ENCODE results near the genes NTHL1, ATP6V0C, CLDN9 and TNFRSF12A.

GRCh38 chr16:1965216-1966097, 831 bp upstream of the RPS2 start:
- PRO-cap: no peak

GRCh38 chr16:1972456-1973172, 761 bp downstream of the TBL3 start:
- PRO-cap: no peak

DNA sequence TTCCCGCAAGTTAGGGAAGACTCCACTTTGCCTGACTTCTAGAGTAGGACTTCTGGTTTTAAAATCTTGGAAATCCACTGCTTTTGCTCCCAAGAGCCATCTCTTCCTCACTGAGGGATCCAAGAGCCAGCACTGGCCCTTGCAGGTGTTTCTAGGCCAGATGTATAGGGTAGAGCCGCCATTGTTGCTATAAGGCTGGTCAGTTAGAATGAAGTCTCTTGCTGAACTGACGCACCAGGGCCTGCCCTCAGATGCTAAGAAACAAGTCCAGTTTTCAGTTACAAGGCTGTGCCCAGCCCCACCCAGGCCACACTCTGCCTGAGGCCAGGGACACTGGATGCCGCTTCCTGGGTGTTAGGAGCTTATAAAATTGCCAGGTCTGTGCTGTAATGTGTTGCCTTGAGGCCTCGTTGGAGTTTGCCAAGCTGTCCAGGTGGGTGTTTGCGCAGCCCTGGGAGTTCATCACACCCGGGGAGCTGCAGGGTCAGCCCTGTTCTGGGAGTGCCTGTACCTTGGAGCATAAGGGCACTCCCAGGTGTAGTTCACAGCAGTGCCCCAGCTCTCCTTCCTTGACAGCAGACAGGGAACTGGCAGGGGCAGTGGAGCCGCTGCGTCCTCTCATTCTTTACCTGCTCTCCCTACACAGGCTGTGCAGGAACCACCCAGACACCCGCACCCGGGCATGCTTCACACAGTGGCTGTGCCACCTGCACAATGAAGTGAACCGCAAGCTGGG, 1.4 kb downstream of the GFER start:
- PRO-cap: no peak

DNA sequence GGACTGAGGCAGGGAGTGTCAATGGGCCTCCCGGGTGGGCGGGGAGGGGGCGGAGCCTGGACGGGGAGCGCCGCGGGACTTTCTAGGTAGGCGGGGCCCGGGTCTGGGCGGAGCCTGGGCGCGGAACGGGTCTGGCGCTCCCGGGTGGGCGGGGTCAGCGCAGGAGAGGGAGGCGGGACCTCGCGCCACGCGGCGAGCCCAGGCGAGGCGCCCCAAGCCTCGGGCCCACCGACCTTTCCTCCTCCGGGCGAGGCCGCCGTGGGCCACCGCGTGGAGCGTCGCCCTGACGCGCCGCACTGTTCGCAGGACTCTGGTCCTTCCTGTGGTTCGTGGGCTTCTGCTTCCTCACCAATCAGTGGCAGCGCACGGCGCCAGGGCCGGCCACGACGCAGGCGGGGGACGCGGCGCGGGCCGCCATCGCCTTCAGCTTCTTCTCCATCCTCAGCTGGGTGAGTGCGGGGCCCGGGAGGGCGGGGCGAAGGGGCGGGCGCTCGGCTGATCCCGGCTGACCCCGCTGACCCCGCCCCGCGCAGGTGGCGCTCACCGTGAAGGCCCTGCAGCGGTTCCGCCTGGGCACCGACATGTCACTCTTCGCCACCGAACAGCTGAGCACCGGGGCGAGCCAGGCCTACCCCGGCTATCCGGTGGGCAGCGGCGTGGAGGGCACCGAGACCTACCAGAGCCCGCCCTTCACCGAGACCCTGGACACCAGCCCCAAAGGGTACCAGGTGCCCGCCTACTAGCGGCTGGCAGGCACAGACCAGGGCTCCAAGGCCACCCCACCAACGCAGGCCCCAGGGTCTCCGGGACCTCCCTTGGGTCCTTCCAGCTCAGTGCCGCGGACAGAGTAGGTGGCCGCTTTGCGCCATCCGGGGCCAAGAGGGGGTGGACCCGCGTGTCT, 2.8 kb downstream of the SYNGR3 start:
- PRO-cap: no peak

DNA sequence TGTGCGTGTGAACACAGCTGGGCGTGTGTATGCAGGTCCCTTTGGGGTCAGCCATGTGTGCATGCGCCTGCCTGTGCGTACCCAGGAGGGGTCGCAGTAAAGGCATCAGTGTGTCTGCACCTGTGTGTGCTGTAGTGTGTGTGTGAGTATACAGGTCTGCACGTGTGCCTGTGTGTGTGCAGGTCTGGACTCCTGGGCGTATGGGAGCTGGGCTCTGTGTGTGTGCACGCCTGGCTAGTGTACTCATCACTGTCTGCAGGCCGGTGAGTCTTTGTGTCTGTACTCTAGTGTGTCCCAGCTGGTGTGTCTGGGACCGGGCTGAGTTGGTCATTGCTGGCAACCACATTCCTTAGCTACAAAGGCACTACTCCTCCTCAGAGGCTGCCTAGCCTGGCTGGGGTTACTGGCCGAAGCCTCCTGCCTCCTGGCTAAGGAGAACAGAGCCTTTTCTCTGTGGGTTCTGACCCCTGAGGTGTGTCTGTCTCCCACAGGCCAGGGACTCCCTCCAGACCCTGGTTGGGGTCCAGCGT, 933 bp downstream of the NHERF2 start:
- PRO-cap: no peak

- PRO-cap: no peak
Measured at GRCh38 chr16:2040708-2041695, 6.6 kb downstream of the NTHL1 start.

DNA sequence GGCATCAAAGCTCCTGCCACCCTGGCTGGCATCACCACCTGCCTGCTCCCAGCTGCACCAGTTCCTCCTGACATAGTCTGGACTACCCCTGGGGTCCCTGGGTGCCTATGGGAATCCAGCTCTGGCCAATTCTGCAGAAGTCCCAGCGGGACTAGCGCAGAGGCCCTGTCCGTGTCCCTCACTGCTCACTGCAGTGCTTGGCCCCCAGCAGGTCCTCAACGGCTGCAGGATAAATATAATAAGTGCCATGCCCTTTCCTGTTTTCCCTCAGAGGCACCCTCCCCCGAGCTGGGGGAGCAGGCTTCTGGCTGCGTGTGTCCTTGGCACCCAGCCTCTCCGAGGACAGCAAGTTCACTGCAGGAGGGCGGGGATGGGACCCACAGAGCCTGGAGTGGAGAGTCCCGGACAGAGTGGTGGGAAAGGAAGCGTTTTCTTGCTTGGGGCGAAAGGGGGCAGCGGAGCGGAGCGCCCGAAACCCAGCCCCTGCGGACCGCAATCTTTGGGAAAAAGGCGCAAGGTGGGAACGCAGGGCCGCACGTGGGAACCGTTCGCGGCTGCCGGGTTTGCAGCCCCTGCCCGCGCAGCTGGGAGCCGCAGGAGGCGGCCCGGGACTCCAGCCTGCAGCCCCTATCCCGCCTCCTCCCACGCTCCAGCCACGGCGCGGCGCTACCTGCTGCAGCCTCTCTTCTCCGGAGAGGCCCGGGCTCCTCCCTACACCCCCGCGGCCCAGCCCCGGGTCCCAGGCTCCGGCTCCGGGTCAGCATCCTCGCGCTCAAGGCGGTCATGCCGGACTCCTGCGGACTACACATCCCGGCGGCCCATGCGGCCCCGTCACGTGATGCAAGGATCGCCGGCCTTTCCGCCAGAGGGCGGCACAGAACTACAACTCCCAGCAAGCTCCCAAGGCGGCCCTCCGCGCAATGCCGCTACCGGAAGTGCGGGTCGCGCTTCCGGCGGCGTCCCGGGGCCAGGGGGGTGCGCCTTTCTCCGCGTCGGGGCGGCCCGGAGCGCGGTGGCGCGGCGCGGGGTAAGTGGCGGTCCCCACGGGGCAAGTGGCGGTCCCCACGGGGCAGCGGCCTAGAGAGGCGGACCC, at the start of gene NTHL1:
Gene NTHL1, minus strand, starts transcription at position 796 of the 1,093 bp plus-strand sequence.
- PRO-cap: no peak

DNA sequence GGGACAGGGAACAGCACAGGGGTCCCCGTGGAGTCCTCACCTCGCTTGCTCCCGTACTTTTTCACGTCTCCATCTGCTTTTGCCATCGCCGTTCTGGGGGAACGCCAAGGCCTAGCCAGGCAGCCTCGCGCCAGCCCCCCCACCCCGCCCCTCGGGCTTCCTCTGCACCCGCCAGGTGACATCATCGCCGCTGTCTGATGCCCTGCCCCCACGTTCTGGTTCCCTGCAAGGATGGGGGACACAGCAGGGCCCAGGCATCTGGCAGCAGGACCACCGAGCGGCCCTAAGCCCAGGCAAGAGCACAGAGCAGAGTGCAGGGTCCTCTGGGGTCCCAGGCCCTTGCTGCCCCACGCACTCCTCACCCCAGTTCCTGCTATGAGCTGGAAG, 12.3 kb downstream of the PKD1 start:
- PRO-cap: no peak

DNA sequence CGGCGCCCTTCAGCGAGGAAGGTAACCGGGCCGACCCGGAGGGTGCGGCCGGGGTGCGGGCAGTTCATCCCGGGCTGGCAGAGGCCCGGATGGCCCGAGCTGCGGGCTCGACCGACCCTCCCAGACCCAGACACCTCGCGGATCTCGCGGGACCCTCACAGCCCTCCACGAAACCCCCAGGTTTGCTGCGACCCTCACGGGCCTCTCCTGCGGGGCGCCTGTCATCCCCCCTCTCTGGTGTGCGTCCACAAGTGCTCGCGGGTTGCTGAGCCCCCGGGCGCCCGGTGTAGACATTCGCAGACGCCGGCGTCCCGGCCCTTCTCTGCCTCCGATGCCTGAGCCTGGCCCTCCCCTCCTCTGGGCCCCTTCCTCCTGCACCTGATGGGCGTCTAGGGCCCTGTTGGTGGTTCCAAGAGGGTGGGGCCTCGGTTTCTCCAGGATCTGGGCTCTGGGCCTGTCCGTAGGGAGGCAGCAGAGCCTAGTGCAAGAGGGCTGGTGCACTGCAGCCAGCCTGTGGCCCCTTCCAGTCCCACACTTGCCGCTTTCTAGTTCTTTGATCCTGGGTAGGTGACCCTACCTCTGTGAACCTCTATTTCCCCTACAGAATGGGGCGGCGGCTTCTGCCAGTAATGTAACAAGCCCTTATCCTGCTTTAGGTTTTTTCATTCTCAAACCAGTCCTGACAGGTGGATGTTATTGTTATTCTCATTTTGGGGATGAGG, 520 bp downstream of the E4F1 start:
- PRO-cap: unidirectional peak, minus-strand start at position 324 of the sequence

DNA sequence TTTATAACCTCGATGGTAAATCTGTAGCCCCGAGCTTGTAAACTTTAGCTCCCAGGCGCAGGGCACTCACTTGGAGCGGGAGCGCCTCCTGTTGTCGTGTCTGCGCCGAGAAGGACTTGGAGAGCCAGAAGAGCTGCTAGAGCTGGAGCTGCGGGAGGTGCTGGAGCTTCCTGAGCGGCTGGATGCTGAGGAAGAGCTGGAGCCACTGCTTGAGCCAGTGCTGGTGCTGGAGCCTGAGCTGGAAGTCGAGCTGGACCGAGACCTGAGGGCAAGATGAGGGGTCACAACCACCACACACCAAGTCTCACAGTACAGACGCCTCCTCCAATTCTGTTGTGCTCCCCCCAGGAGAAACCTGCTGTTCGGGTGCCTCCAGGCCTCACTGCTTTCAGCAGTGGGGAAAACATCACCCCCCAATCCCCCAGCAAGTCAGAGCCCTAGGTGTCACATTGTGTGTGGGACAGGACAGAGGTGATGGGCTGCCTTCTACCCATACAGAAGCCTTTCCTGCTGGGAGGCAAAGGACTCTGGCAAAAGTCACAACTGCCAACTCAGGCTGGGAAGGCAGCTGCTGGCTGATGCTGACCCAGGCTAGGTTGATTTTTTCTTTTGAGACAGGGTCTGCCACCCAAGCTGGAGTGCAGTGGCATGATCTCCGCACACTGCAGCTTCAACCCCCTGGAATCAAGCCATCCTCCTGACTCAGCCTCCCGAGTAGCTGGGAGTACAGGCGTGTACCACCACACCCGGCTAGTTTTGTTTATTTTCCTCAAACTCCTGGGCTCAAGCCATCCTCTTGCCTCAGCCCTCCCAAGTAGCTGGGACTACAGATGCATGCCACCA, 4.7 kb downstream of the RNPS1 start:
- PRO-cap: no peak

DNA sequence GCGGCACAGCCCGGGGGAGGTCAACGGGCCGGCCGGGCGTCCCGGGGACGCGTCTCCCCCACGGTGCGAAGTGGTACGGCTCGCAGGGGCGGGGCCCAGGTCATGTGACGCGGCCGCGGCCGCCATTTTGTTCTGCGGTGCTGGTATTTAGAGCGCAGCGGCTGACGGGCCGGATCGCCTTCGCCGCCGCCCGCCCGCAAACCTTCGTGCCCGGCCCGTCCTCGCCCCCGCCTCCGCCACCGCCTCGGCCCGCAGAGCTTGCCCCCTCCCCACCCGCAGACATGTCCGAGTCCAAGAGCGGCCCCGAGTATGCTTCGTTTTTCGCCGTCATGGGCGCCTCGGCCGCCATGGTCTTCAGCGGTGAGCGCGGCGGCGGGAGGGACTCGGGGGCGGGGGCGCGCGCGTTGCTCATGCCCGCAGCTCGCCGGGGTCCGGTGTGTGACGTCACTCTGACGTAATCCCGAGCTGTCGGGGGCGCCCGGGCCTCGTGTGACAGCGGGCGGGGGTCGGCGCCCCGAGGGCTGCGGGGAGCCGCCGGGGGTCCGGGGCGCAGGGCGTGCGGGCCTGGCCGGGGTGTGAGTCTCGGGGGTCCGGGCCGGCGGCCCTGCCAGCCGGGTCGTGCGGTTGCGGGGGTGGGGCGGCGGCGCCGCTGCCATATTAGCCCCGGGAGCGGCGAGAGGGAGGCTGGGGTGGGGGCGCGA, at the start of gene ATP6V0C:
Gene ATP6V0C, plus strand, starts transcription at position 130 of the 701 bp plus-strand sequence.
- PRO-cap: bidirectional peak, plus-strand start at position 150 of the sequence, minus-strand start outside the sequence; bidirectional peak, plus-strand start at position 495 of the sequence, minus-strand start at position 385 of the sequence

- PRO-cap: no peak
Measured at GRCh38 chr16:2598810-2599318, 61.0 kb downstream of the PDPK1 start.

DNA sequence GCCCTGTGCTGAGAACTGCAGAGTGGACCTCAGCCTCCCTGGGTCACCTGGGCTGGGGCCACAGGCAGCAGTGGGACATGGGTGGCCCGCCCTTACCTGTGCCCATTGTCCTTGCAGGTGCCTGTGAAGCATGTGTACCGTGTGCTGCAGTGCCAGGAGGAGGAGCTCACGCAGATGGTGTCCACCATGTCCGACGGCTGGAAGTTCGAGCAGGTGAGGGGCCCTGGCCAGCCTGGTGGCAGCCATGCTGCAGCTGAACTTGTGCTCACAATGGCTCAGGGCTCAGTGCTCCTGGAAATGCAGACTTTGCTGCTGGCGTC, 17.3 kb downstream of the KCTD5 start:
- PRO-cap: no peak

DNA sequence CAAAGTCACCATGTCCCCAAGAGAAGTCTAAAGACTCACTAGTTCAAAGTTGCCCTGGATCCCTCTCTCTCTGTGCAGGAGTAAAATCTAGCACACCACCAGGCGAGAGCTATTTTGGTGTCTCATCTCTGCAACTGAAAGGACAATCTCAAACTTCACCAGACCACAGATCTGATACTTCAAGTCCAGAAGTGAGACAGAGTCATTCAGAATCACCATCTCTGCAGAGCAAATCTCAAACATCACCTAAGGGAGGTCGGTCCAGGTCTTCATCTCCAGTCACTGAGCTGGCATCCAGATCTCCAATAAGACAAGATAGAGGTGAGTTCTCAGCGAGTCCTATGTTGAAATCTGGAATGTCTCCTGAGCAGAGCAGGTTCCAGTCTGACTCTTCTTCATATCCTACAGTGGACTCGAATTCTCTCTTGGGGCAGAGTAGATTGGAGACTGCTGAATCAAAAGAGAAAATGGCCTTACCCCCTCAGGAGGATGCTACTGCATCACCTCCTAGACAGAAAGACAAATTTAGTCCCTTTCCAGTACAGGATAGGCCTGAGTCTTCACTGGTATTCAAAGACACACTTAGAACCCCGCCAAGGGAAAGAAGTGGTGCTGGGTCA, 11.2 kb downstream of the SRRM2 start:
- PRO-cap: no peak

DNA sequence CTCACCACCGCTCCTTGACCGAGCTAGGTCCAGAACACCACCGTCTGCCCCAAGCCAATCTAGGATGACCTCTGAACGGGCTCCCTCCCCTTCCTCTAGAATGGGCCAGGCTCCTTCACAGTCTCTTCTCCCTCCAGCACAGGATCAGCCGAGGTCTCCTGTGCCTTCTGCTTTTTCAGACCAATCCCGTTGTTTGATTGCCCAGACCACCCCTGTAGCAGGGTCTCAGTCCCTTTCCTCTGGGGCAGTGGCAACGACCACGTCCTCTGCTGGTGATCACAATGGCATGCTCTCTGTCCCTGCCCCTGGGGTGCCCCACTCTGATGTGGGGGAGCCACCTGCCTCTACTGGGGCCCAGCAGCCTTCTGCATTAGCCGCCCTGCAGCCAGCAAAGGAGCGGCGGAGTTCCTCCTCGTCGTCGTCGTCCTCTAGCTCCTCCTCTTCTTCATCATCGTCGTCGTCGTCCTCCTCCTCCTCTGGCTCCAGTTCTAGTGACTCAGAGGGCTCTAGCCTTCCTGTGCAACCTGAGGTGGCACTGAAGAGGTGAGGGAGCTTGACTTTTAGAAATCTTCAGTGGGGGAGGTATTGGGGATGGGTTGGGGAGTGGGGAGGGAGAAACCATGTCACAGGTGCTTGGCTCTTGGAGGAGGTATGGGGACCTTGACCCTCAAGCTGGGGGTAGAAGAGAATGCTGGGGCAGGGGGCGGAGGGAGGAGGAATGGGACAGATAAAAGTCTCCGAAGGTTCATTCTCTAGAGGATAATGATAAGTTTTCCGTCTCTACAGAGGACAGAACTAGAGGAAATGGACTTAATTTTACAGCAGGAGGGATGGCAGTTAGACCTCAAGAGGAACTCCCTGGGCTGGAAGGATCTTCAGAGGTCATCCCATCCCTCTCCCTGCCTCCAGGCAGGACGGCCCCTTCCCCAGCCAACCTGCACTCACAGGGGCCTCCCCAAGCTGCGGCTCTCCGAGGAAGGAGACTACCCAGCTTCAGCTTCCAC, 9.1 kb downstream of the ELOB start:
- PRO-cap: no peak

DNA sequence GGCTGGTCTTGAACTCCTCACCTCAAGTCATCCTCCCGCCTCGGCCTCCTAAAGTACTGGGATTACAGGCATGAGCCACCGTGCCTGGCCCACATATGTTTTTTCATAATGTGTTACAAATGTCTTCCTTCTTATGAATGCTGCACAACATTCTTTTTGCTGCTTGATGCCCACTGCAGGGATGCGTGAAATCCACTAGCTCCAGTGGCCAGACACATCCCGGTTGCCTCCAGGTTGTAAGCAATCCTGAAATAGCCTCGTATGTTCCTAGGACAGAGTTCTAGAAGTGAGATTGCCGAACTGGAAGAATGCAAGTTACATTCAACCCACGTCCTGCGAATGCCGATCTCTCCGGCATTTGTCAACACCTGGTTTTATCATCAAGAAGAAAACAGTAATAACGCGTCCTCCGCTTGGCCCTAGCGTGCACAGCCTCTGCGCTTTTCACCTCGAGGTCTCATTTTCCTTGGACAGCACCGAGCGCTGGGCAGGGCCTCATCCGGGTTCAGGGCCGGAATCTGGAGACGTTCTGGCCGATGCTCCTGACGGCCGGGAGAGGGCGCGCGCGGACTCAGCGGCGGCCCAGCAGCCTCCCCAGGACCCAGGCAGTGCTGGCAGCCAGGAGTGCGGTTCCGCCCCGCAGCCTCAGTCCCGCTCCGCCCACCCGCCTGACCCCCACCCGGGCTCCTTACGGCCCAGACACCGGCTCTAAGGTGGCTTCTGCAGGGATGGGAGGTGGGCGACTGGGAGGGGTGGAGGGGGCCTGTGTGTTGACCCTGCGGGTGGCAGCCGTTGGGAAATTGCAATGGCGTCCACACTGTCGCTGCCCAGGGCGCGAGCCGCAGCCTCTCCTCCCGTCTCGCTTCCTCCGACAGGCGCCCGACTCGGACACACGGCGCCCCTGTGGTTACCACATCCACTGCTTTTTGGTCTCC, 7.7 kb upstream of the FLYWCH1 start:
- PRO-cap: no peak

DNA sequence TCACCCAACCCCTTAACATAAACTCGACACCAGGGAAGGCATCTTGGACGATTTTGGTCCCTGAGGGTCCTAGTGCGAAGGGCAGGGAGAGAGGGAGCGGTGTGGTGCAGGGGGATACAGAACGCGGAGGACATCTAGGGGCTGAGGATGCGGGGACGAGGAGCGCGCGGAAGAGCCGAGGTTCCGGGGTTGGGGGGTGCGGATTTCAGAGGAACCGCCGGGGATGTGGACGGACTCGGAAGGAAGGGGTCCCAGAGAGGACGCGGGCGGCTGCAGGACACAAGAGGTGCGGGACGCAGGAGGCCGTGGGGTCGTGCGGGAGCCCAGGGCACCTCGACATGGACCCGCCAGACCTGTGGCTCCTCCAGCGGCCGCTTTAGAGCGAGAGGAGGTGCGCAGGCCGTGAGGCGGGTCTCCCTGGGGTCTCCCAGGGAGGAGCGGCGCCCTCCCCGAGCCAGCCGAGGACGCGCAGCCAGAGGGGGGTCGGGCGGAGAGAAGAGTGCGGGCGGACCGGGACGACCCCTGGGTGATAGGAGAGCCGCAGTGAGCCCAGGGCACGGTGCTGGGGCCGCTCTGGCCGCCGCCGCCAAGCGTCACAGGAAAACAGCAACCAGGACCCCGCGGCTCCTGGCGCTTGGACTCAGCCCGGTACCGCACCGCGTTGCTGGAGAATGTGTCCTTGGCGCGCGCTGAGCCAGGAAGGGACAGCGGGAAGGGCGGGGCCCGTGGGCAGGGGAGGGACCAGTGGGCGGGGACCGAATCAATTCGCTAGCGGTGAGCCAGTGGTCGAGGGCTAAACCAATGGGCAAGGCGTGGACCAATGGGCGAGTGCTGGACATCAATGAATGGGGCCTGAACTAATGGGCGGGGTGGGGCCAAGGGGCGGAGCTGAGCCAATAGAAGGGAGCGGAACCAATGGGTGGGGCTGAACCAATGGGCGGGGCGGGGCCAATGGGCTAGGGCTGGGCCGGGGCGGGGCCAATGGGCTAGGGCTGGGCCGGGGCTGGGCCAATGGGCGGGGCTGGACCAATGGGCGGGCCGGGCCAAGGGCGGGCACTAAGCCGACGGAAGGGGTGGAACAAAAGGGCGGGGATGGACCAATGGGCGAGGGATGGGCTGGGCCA, 6.6 kb upstream of the FLYWCH1 start:
- PRO-cap: unidirectional peak, minus-strand start at position 673 of the sequence

- PRO-cap: no peak
Measured at GRCh38 chr16:2981284-2981911, 1.2 kb upstream of the PKMYT1 start.

DNA sequence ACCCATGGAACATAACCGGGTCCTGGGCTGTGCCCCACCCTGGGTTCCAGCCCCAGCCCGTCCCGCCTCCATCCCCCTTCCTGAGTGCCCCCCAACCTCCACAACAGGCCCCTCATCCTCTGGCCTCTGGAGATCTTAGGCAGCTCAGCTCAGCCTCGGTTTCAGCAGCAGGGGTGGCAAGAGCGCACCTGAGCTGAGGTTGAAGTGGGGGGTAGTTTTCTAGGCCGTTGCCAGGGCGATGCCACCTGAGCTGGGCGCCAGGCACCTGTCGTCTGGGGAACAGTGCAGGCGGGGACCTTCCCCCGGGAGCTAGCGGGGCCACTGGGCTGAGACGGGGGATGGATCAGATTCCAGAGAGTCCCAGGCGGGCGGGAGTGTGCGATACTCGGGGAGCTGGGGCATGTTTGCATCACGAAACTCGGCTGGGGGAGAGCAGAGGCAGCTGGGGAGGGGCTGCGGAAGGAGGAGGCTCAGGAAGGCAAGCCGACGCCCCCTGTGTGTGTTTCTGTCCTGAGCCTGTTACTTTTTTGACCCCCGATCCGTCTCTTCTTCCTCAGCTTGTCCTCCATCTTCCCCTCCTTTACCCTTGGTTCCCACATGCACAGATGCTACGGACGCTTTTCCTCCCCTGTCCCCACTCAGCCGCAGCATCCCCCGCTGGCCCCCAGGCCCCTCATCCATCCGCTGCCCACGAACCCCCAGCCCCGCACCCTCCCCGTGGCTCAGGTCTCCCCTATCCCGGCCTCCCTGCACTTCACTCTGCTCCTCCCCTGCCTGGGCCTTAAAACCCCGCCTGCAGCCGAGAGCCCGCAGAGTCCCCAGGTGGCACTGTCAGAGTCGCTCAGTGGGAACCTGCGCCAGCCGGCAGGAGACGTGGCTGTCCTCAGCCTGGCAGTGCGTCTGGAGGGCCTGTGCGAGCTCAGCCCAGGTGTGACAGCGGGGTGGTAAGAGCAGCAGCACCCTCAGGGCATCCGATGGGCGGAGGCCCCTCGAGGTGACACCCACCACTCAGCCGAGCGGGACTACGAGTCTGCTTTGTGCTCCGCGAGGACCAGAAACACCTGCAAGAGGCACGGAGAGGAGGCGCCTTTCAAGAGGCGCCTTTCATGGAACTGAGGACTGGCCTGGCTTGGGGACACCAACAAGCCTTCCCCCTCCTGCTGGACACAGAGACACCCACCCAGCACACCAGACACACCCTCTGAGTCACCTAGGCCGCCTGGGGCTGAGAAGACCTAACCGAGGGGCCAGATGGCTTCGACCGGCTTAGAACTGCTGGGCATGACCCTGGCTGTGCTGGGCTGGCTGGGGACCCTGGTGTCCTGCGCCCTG, at the start of gene CLDN9:
Gene CLDN9, plus strand, starts transcription at position 812 of the 1,332 bp plus-strand sequence.
- PRO-cap: bidirectional peak, plus-strand start at position 442 of the sequence, minus-strand start at position 323 of the sequence

- PRO-cap: bidirectional peak, plus-strand start at chr16:3020368, minus-strand start at chr16:3020231
Measured at GRCh38 chr16:3020111-3020640, at the start of gene TNFRSF12A. TSS of gene TNFRSF12A (plus strand) at chr16:3020368.